ENCODE results near the genes SMC1A, MAGED2, MAGEH1 and USP51.

DNA sequence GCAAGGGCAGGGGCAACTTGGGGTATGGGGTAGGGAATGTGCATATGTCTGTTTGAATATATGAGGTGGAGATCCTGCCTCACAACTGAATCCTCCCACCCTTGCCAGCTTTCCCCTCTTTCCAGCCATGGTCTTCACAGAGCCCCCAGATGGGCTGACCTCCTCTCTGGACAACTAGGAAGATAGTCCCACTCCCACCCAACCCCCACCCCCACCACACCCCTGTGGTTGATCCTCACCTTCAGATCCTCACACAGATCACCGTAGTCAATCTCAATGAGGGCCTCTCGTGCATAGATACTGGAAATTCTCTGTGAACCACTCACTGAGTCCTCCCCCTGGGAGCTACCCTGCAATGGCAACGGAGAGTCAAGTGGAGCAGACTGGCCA is 27.9 kb downstream of the SMC1A start:
- RRBS, 2 experiments, result no CpG with 5 or more reads among the region's 3 CpGs

DNA sequence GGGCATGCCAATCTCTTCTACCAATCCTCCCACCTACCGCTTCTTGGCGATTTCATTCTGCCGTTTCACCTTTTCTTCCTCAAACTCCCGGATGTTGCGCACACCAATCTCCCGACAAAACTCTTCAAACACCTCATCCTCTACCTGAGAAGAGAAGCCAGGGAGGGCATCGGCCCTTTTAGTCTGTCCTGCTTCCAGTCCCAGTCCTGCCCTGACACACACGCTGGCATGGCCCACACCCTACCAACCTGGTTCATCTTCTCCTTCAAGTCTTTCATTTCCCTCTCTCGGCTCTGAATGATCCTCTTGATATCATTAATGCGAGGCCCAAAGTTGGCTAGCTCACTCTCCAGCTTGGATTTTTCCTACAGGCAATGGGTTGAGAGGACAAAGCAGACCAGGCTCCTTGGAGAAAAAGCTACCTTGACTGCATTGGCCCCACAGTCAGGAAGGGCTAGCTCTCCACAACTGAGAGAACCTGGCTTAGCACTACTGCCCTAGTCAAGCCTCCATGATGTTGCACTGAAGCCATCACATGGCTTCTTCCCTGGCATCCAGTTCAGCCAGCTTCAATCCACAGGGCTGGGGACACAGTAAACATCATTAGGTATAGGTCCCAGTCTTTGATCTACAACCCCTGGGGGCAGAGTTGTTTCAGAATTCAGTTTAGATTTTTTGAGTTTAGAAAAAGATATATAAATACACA is 18.8 kb downstream of the SMC1A start:
- RRBS, 2 experiments, result no CpG with 5 or more reads among the region's 10 CpGs

- RRBS, 2 experiments, result no CpG with 5 or more reads among the region's 17 CpGs
Observed at GRCh38 chrX:53421740-53422104, 732 bp downstream of the SMC1A start.

GRCh38 chrX:53422105-53423084 is at the start of gene SMC1A:
Gene SMC1A, minus strand, starts transcription at chrX:53422654.
- RRBS, 2 experiments, result under 1 to 5% methylated on average over 13 to 20 of the region's 82 CpGs

- RRBS, 2 experiments, result no CpG with 5 or more reads among the region's 9 CpGs
Observed at GRCh38 chrX:53559115-53559772, 125.1 kb upstream of the HSD17B10 start.

GRCh38 chrX:53590175-53590673 is 96.3 kb downstream of the HUWE1 start:
- RRBS, 2 experiments, result no CpG with 5 or more reads among the region's 1 CpG

- RRBS, 2 experiments, result under 1 to 5% methylated on average over 19 of the region's 81 CpGs
Observed at GRCh38 chrX:53683645-53684717, 2.5 kb downstream of the HUWE1 start.

DNA sequence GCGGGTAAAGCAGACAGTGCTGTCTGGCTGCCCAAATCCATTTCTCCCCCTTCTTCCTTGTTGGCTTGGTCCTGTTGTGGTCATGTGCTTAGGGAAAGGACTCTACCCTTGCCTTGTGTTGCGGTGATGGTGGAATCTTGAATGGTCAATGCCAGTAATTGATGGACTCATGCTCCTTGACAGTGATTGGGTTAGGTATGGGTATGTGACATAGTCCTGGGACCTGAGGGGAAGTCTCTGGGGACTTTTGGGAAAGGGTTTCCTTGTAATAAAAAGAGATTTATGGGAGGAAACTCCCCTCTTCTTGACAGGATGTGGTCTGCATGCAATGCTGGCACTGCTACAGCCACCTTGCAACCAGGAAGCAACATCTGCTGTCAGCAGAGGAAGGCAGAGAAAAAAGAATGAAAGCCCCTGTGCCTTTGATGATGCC is 29.9 kb upstream of the HUWE1 start:
- RRBS, 2 experiments, result no CpG with 5 or more reads among the region's 2 CpGs

DNA sequence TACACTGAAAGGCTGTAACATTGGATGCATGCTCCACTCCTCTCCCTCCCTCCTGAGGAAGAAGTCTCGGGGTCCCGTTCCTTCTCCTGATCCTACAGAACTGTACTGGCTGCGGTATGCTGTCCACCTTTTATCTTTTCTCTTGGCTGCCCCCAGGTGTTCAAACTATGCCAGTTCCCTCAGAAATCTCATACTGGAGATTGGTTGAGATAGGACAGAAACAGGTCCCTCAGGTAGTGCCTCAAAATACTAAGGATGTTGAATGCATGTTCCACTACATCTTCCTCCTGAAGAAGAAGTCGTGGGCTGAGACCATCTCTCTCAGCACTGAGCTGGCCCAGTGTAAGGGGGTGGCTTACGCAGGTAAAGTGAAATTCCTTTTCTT is 145.4 kb upstream of the HUWE1 start:
- RRBS, 2 experiments, result no CpG with 5 or more reads among the region's 5 CpGs

DNA sequence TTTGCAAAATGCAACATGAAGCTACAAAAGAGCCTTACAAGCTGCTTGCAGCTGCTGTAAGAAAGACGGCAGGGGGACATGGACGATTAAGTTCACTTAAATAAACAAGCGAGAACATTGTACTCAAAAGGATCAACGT is 1.2 kb upstream of the PHF8 start:
- RRBS, 2 experiments, result no CpG with 5 or more reads among the region's 4 CpGs

DNA sequence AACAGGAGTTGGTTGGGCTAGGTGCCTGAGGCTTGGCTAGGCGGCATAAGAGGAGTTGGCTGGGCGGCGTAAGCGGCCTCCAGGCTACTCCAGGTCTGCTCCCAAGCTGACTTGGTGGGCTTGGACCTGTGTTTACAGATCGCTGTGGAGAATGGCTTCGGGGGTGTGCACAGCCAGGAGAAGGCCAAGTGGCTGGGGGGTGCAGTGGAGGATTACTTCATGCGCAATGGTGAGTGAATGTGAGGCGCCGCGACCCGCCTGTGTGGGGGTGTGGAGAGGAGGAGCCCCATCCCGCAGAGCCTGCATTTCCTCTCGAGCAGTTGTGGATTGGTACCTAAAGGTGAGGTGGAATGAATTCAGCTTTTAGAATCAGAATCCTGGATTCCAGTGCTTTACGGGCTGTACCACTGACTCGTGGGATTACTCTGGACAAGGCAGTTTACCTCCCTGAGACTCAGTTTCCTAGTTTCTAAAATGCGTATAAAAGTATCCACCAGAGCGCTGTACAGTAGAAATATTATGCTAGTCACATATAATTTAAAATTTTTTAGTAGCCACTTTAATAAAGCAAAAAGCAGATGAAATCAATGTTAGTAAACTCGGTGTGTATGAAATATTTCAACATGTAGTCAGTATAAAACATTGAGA is 472 bp downstream of the TSR2 start:
- RRBS, 2 experiments, result no CpG with 5 or more reads among the region's 18 CpGs

GRCh38 chrX:54492474-54492762 is 3.6 kb downstream of the FGD1 start:
- RRBS, 2 experiments, result 28 to 53% methylated on average over 2 of the region's 6 CpGs

GRCh38 chrX:54639091-54640265 is 109.5 kb downstream of the GNL3L start:
- RRBS, 2 experiments, result 0 to 3% methylated on average over 7 of the region's 53 CpGs

GRCh38 chrX:54746606-54747343 is 51.3 kb downstream of the ITIH6 start:
- RRBS, 2 experiments, result no CpG with 5 or more reads among the region's 4 CpGs

GRCh38 chrX:54807343-54807835 is at the start of gene MAGED2:
Gene MAGED2, plus strand, starts transcription at chrX:54807745.
- RRBS, 2 experiments, result no CpG with 5 or more reads among the region's 12 CpGs

GRCh38 chrX:54808008-54809006 is 762 bp downstream of the MAGED2 start:
- RRBS, 2 experiments, result 3 to 8% methylated on average over 9 of the region's 48 CpGs

GRCh38 chrX:55451653-55452312 is at the start of gene MAGEH1:
Gene MAGEH1, plus strand, starts transcription at chrX:55452127.
- RRBS, 2 experiments, result no CpG with 5 or more reads among the region's 26 CpGs

GRCh38 chrX:55452393-55453701 is 920 bp downstream of the MAGEH1 start:
- RRBS, 2 experiments, result no CpG with 5 or more reads among the region's 45 CpGs

- RRBS, 2 experiments, result no CpG with 5 or more reads among the region's 33 CpGs
Observed at GRCh38 chrX:55488982-55489669, 522 bp downstream of the USP51 start.

DNA sequence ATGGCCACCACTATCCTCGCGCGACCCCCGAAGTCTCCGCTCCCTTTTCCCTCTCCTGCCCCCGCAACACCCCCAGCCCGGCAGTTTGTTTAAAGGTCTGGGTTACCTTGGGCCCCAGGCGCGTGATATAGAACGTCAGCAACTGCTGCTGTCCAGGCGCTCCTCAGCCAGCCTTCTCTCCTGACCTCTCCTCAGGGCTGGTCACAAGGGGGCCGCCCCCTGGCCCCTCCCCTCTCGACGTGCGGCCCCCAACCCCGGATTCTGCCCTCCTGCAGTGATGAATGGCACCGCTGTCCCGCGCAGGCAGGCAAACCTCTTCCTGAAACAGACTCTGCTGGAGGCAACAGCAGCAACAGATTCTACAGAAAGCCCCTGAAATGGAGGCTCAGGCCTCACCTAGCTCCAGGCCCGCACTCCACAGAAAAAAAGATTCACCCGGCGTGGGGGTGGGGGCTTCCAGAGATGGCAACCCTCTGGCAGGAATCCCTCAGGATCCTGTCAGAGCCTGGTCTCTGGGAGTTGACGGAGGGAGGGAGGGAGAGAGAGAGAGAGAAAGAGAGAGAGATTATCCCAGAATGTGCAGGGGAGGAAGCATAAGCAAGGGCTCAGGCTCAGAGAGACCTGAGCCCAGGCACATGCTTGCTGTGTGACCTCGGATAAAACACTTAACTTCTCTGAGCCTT is at the start of gene USP51:
USP51 (minus strand) TSS at position 179 of the 683 bp plus-strand sequence.
- RRBS, 2 experiments, result no CpG with 5 or more reads among the region's 24 CpGs

Data from Panc1 (cell line).